Occipital lobe (tissue), 2 donors: ENCODE results near the genes GPR180 and ABCC4.

DNA sequence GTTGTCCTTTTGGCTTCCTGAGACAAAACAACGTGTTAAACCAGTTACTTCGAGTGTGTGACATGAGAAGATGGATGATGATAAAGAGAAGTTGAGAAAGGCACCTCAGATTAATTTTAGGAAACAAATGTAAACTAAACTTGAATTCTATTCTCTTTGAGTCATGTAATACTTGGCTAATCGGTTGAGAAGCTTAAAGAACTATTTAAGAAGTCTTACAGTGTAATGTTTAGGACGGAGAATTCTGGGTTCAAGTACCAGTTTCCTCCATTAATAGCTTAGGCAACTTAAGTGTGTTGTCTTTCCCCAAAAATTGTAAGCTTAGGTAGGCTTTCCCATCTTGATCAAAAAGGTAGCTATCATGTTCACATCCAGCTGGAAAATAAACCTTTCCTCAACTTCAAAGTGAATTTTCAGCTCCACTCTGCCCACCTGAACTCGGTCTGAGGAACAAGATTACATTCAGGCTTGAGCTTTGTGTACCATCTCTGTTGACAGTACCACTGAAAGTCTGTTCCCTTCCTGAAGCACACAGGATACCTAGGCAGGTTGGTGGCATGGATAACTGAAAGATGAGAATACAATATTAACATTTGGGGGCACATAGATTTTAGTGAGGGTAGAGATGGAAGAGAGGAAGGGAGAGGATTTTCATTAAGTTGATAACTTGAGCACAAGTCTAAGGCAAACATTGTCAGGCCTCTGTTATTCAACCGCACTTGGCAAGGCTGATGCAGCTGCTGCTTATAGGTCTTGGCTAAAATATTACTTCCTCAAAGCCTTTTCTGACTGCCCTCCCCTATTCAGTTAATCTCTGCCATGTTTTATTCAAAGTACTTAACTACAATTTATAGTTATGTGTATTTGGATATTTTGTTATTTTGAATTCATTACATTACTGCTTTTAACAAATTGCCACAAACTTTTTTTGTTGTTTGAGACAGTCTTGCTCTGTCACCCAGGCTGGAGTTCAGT lies 40.2 kb upstream of the GPC5 start:
- RAMPAGE, long total RNA = no peak

- RAMPAGE, long total RNA = no peak
Observed at GRCh38 chr13:93224428-93225174, 2.0 kb upstream of the GPC6 start.

DNA sequence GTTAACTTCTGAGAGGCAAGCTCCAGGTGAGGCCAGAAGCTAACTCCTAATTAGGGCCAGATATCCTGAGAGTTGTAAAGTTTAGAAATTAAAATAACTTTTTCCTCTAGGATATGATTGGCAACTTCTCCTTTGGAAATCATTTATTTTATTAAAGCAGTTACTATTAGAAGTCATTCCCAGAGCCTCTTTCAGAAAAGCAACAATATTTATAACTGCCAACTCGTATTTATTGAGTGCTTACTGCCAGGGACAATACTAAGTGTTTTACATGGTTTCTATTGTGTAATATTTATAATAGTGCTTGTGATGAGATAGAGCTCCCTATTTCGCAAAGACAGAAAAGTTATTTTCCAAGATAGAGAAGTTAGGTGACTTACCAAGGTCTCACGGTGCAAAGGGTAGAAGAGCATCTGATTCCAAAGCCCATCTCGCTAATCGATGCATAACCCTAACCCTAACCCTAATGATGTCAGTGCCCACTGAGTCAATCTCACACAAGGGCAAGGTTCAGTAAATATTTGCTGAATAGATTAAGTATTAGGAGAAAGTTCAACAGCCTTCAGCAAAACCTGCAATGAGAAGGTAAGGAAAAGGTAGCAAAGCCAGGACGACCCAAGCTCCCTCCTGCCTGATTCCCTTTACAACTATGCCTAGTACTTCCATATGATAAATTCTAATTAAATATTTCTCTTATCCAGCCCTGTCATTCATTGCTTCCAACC lies 187.5 kb downstream of the DCT start:
- RAMPAGE, long total RNA = no peak

GRCh38 chr13:94326760-94327180 lies 152.7 kb downstream of the DCT start:
- RAMPAGE, long total RNA = no peak

- RAMPAGE, long total RNA = no peak
Observed at GRCh38 chr13:94599666-94600387, 1.8 kb upstream of the GPR180 start.

- RAMPAGE, long total RNA = no peak
Observed at GRCh38 chr13:94601441-94602500, at the start of gene GPR180. Gene GPR180 (plus strand): TSS chr13:94601857.

GRCh38 chr13:95301121-95301997 lies at the start of gene ABCC4:
Gene ABCC4 (minus strand): TSS chr13:95301451.
- RAMPAGE, long total RNA = no peak

DNA sequence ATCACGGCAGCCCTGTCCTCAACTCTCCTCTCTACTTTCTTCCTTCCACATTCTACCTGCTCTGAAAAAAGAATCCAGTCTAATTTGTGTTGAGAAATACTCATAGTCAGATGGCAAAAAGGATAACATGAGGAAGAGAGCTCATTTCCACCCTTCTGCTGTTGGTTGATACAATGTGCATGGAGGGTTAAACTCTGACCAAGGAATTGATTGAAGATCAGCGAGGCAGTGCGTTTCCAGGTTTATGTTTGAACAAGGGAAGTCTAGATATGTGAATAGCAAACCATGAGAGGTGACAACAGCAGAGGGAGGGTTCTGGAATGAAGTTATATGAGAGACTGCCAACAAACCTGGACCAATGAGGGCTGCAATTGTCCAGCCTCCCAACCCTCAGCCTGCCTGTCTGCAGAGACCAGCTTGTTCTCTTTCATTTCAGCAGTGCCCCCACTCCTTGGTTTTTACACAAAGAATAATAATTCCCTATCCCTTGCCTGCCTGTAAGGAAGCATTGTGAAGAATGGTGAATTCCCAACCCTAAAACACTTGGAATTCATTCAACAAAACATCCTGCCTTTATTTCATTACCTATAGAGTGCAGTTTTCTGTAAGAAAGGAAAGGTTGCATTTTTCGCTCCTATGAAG lies 53.4 kb upstream of the ABCC4 start:
- RAMPAGE, long total RNA = no peak

- RAMPAGE, long total RNA = no peak
Observed at GRCh38 chr13:95478507-95479040, 73.9 kb upstream of the CLDN10 start.

DNA sequence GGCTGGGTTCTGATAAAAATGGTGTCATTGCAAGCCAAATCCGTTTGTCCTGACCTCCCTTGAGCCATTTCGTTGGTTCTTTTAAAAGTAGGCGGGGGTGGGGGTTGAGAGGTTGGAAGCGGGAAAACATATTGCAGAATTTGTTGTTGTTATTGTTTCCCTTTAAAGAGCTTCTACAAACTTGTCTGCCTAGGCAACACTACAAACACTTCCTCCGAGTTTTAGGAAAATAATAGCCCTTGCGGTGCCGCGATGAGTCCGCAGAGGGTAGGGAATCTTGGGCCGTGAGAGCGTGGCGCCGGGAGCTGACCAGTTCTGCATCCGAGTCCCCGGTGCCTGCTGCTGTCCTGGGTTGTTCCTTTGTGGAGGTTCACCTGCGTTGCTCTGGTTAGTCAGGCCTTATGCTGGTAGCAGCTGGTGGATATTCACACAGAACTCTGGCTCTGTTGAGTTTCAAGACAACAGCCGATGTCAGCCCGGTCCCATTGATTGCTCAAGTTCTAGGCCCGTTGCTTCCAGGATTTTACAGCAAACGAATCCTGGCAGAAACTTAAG lies 941 bp downstream of the CLDN10 start:
- RAMPAGE, long total RNA = no peak

DNA sequence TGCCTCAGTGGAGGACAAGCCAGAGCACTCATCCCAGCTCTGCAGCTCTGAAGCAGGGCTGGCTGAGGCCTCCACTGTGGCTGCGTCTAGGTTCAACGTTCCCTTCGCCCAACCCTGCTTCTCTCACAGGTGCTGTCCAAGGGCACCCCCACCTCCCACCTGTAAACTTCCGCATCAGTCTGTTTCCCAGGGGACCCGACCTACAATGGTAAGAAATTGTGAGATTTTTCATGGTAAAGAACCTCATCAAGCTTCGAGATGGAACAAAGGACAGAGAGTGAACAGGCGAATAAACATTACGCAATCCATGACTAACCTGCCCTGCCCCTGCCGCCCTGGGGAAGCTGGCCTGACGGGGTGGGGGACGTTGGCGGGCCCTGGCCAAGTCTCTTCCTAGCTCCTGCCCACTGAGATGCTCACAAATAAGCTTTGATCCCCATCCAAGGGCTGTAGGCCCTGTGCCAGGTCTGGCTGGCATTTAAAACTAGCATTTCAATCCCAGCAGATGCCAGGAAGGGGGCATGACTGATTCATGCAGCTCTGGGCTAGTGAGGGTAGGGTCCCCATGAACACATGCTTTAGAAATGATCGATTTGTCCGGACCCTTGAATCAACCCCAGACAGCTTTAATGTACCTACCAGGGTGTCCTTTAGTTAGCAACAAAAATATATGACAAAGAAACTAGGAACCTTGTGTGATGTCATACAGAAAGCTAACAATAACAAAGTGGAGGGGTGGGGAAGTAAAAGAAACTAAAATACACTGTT lies 40.3 kb downstream of the DZIP1 start:
- RAMPAGE, long total RNA = no peak

DNA sequence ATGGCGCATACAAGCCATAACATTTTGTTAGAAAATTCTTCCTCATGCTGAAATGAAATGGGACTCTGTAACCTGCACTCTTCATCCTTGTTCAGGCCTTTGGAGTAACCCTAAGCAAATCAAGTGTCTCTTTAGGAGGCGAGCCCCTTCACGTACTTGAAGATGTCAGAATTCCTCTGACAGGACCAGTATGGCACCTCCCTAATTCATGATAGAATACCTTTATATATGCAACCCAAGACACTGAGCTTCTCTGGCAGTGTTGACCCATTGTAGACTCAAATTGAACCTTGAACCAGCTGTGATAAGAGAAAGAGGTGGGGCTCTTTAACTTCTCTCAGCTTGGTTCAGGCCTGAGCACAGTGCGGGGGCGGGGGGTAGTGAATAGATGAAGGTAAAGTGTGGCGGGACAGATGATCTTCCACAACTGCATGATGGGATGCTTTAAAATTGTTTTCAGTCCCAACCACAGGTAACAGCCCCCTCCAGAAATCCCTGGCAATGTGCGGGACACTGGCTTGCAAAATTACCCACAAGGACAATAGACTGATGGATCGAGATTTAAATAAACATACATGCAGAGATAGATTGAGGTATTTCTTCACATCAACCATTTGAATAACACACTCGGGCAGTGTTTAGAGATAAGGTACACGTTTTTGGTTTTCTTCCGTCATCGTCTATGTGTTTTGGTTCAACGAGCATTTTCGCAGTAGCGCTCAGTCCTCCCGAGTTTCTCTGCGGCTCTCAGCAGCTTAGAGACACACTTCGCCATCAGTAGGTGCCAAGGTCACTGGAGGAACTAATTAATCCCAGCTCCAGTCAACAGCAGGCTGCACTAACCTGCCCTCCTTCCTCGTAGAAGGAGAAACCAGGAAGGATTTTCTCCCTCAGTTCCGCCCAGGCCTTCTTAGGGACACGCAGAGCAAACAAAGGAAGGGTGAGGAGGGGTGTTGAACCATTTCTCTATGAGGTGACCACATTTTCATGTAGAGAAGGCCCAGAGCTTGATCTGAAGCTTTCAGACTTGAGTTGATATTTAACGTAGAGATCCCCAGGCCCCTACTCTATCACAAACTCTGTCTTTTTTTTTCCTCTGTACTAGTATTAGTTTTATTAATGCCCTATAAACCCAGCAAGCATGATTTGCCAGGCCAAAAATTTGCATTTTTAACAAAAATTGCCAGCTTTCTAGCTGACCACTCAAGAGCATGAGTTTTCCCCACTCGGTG lies 12.4 kb downstream of the MBNL2 start:
- RAMPAGE, long total RNA = no peak

DNA sequence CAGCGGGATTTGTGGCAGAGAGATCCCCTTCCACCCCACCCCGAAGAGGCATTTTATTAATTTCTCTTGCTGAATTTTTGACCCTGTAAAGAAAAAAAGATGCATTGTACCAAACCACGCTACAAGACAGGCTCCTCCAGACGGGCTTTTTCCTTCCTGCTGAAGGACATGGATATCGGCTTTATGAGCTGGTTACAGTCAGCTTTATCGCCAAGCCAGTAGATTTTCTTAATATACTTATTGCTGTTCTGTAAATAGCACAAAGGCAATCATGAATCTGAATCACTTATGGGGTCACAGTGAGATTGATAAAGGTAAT lies 24.5 kb downstream of the MBNL2 start:
- RAMPAGE, long total RNA = no peak

- RAMPAGE, long total RNA = no peak
Observed at GRCh38 chr13:97288301-97288979, 66.3 kb downstream of the MBNL2 start.

DNA sequence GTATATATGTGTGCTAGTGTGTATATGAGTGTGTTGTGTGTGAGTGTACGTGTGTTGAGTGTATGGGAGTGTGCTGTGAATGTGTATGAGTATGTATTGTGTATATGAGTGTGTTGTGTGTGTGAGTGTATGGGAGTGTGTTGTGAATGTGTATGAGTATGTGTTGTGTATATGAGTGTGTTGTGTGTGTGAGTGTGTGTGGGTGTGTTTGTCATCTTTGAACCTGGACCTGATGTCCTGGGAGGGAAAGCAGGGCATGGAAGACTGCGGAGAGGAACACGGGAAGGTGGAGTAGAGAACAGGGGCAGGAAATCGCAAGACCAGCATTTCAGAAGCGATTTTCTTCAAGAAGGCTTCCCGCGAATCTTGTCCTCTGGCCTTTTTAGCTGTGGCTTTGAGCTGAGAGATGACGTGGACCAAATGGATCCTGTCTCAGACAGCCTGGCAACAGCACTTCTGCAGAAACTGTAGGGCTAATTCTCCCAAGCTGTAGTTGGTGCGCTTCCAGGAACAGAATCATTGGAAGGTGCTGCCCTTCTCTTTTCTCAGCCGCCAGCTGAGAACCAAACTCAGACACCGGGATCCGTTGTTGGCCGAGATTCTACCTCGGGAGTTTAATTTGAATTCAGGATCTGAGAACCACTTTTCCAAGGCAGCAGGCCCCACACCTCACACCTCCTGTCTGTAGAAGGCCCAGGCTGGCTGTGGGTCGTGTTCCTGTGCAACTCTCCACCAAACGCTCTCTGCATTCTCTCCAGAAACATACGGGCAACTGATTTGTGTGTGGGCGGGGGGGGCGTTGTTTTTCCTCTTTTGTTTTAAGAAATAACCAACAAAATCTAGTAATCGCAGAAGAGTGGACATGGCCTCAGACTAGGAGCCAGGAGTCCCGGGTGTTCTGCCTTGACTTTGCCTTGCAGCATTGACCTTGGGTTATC lies 94.6 kb upstream of the RAP2A start:
- RAMPAGE, long total RNA = no peak

DNA sequence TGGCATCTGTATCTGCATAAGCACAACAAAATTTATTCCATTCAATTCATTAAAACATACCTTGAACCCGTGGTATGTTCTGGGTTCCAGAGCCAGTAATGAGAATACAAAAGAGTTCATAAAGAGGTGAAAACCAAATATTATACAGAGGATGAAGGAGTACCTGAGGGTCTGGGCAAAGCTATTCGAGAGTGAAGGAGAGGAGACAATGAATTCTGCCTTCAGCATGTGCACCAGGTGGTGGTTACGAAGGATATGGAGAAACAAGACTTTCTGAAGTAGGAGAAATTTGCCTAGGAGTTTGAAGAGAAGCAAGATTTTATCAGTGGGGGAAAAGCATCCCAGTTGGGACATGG lies 73.0 kb upstream of the RAP2A start:
- RAMPAGE, long total RNA = no peak

GRCh38 chr13:97369092-97369586 lies 64.8 kb upstream of the RAP2A start:
- RAMPAGE, long total RNA = no peak

DNA sequence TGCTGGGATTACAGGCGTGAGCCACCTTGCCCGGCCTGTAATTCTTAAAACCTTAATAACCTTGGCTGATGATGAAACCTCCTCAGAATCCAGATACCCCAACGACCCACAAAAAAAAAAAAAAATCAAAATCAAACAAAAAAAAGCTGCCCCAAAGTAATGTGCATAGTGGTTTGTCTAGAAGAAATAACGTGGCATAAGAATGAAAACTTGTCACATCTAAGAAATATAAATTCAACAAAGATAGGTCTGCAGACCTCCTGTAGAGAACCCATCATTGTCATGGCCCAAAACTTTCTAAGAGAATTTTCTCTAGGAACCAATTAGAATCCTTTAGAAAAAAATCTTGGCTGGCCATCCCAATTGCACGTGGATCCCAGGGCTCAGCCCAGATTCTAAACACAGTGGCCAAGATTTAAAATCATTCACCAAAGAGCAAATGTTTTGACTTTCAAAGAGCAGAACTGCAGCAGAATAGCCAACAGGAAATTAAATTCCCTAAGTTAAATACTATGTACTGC lies 21.2 kb downstream of the IPO5 start:
- RAMPAGE, long total RNA = no peak

- RAMPAGE, long total RNA = no peak
Observed at GRCh38 chr13:98019453-98019970, 66.0 kb downstream of the IPO5 start.

GRCh38 chr13:98171957-98172716 lies 4.9 kb downstream of the RNF113B start:
- RAMPAGE, long total RNA = no peak